ENCODE measurements around the gene C18orf21.

DNA sequence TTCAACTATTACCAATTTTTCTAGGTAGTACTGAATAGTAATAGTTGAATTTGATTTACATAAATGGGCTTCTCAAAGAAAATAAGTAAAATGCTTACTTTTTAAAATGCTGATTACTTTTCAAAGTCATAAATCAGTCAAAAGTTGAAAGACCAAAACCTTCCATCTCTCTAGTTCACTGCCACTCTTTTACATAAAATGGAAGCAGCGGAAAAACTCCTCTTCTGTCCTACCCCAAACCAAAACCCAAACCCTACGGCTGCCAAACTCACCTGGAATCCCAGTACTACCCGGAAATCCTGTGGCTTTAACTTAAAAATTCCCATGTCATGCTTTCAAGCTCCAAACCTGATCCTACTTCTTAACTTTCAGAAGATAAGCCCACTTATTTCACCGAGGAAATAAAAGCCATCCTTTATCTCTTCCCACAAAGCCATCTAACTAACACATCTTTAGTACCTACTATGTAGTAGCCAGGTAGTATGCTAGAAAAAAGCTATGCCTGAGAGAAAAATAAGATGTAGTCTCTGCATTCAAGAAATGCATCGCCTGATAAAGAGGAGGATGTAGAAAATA is 81.1 kb upstream of the MAPRE2 start:
- PRO-cap: no peak

DNA sequence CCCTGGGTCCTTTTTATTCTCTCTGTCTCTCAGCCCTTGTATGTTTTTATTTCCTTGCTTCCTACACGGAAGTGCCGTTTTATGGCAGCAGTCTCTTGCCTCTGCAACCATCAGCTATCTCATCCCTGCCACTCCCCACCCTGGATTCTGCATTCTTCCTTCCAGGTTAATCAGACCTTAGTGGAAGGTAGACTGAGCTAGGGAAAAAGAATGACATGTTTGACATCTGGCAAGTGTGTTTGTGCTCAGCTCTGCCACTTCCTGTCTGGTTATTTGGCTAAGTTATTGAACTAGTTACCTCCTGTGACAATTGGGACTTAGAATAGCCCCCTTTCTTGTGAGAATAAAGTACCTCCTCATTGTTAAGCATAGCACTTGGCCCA is 11.0 kb upstream of the MAPRE2 start:
- PRO-cap: no peak

GRCh38 chr18:35131629-35132453 is 90.6 kb downstream of the MAPRE2 start:
- PRO-cap: no peak

GRCh38 chr18:35231083-35231354 is 9.8 kb upstream of the ZNF397 start:
- PRO-cap: no peak

- PRO-cap: no peak
Measured at GRCh38 chr18:35515714-35516485, 18.1 kb upstream of the INO80C start.

DNA sequence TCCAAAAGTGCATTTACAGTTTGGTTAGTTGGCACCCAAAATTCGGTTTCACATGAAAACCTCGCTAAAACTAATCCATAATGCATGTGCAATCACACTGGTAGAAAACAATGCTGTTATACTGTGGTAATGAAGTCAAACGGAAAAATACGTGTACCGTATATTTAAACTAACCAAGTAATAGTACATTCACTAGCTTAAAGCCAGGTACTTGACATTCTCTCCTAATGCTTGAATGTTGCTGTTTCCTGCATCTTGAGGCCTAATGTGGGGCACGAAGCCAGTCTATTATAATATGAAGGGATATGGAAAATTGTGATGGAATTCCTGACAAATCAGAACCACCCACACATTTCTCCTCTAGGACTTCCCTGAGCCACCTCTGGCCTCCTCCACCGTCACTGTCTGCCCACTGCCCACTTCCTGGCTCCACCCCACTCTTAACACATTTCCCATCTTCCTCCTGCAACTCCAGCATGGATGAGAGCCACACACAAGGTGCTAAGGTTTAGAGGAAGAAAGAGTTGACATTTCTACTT is 18.9 kb upstream of the INO80C start:
- PRO-cap: no peak

GRCh38 chr18:35689015-35689330 is 107.4 kb downstream of the GALNT1 start:
- PRO-cap: no peak

GRCh38 chr18:35971883-35972782 is at the start of gene C18orf21:
TSS of gene C18orf21 (plus strand) at chr18:35972679.
- PRO-cap: unidirectional peak, minus-strand start at chr18:35972310; bidirectional peak, plus-strand start at chr18:35972710, minus-strand start at chr18:35972451

DNA sequence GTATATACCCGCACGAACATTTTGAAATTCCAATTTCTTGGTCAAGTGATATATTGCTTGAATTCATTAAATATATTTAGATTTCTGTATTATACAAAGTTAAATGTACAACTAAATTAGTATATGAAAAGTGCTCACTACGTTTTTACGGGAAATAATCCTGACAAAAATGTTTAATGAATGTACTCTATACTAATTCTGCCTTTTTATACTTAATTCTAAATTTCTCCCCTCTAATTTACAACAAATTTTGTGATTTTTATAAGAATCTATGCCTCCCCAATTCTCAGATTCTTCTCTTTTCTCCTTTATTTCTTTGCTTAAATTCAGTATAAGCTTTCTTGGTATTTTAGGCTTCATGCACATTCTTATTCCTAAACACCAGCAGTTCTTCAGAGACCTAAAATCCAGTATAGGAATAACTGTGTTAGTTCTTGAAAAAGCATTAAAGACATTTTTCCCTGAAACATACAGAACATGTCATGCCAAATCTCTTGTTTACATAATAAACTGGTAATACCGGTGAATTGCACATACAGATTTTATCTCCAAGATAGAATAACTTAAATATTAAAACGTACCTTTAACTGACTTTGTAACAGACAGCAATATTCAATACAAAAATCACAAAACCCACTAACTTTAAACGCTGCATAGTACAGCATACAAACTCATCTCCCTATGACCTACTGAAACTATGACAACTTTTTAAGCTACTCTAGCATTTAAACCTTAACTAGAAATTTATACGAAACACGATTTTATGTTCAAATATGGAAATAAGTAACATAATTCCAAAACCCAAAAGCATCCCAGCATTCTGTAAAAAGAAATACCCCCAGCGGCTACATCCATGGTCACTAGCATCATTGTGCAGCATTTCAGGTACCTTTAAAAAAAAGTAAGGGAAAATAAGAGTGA is 20.0 kb downstream of the SLC39A6 start:
- PRO-cap: no peak

- PRO-cap: no peak
Measured at GRCh38 chr18:36155874-36156437, 26.3 kb downstream of the ELP2 start.

- PRO-cap: bidirectional peak, plus-strand start at chr18:36188521, minus-strand start at chr18:36188400
Measured at GRCh38 chr18:36187611-36188660, 639 bp downstream of the MOCOS start.

- PRO-cap: no peak
Measured at GRCh38 chr18:36392746-36393462, 95.4 kb downstream of the FHOD3 start.

GRCh38 chr18:36397092-36397380 is 99.5 kb downstream of the FHOD3 start:
- PRO-cap: no peak

GRCh38 chr18:36457575-36458291 is 160.2 kb downstream of the FHOD3 start:
- PRO-cap: no peak

- PRO-cap: bidirectional peak, plus-strand start at chr18:36468483, minus-strand start at chr18:36468227
Measured at GRCh38 chr18:36468154-36468637, 170.7 kb downstream of the FHOD3 start.

- PRO-cap: no peak
Measured at GRCh38 chr18:36493193-36493775, 195.8 kb downstream of the FHOD3 start.

DNA sequence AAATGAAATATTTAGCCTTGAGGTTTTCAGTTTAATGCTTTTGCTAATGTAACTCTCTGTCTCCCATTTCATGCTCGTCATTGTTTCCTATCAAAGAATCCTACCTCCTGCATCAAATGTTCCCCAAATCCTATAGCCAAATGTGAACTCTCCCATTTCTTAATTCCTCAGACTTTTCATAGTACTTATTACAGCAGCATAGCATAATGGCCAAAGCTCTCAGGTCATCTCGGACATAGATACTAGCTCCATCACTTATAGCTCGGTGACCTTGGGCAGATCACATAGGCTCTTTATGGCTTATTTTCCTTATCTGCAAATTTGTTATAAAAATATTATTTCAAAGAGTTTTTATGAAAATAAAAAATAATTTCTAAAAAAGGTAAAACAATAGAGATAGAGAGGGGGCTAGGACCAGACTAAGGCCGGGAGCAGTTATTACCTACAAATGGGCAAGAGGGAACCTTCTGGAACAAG is 341.6 kb downstream of the KIAA1328 start:
- PRO-cap: no peak

DNA sequence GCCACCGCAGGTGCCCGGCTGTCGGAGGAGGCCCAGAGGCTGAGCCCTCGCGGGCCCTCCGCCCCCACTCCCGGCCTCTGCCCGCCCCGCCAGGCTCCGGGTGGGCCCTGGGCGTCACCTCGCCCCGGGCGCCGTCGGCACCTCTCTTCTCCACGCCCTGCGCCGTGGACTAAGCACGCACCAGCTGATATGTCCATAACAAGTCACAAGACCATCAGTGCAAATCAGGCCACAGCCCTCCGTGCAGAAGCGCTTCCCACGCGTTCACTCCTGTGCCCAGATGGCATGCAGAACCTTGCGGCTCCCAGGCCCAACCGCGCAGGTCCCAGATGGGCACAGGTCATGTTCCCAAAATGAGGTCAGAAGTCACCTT is 311.1 kb downstream of the CELF4 start:
- PRO-cap: unidirectional peak, minus-strand start at position 171 of the sequence

- PRO-cap: no peak
Measured at GRCh38 chr18:37565003-37565379, 607 bp downstream of the CELF4 start.

GRCh38 chr18:40085182-40085640 is 1869.8 kb upstream of the PIK3C3 start:
- PRO-cap: no peak